ENCODE measurements around a stretch of chr16.

- RRBS: no CpG with 5 or more reads among the region's 22 CpGs
Measured at GRCh38 chr16:842148-842622, 41.7 kb upstream of the GNG13 start.

DNA sequence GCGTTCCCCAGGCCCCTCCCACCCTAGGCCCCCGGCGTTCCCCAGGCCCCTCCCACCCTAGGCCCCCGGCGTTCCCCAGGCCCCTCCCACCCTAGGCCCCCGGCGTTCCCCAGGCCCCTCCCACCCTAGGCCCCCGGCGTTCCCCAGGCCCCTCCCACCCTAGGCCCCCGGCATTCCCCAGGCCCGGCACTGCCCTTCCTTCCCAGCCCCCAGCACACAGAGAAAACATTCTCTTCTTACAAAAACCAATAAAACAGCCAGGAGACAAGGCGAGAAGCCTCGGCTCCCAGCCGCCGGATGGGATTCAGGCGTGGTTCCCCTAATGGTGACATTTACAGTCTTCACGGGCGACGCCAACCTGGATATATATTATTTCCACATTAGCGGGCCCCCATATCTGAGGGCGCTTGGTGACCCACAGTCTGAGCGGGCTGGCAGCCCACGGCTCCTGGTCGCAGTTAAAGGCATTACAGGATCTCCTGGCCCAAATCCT lies 84.0 kb downstream of the LMF1 start:
- RRBS: no CpG with 5 or more reads among the region's 24 CpGs

DNA sequence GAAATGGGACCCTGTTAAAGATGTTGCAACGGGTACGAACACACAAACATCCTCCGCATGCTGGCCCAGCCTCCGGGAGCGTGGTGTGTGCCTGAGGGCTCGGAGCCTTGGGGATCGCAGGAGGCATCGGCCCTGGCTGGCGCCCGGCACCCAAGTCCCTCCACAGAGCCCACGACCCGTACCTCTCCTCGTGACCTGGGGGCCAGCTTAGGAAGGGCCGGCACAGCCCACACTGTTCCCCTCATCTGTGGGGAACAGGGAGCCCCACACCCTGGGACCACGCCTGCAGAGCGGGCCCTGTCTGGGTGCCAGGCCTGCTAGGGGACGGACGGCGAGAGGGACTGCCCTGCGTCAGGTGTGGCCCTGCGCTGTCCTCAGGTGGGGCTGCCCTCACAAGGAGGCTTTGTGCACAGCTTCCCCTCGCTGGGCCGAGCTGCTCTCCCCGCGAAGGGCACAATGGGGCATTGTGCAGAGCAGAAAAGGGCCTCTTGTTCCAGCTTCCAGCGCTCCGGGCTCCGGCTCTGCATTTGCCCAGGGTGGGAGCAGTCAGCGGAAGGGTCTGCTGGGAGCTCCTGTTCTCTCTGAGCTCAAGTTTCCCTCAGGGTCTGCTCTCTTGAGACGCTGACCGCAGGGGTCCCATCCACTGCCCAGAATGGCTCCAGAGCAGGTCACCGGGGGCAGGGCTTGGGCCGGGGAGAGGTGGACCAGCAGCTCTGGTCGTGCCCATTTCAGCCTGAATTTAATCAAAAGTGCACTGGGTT lies 1.7 kb upstream of the LMF1 start:
- RRBS: 30% methylated on average over 13 of the region's 34 CpGs

GRCh38 chr16:1048477-1048905 lies 24.1 kb upstream of the SSTR5 start:
- RRBS: 6% methylated on average over 5 of the region's 29 CpGs

- RRBS: 24% methylated on average over 17 of the region's 28 CpGs
Measured at GRCh38 chr16:1090162-1090802, 5.8 kb downstream of the C1QTNF8 start.

DNA sequence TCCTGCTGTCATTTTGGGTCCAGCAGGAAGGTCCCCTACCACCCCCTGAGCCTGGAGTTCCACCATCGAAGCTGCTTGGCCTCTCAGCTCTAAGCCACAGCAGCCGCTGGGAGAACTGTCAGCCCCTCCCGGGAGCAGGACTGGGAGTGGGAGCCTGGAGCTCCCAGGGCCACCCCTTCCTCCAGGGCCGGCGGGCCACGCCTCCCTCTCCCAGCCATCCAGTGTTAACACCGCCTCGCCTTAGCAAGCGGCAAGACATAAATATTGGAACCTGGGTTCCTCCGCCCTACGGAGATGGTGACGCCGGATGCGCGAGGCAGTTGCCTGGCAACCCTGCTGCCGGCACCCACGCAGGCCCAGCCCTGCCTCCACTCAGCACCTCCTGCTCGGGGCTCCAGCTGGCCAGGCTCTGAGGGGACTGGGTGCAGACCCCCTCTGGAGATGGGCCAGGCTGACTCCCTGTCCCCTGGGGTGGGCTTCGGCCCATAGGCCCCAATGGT lies 27.5 kb upstream of the CACNA1H start:
- RRBS: 19% methylated on average over 6 of the region's 19 CpGs

DNA sequence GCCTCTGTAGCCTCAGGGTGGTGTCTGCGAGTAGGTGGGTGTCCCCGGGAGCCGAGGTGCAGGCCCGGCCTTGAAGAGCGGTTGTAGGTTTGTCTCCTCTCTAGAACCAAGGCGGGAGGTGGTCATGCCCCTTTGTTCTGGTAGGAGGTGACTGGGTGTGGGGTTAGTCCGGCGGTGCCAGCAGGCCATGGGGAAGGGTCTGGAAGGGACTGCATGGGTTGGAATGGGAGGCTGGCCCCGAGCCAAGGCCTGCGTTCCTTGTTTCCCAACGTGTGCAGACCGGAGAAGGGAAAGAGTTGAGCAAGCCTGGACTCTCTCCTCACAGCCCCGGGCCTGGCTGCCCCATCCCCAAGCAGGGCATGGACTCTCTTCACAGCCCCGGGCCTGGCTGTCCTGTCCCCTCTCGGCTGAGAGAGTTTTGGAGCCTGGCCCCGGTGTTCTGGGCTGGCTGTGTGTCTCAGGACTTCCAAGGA lies 2.4 kb downstream of the CACNA1H start:
- RRBS: 40% methylated on average over 11 of the region's 16 CpGs

GRCh38 chr16:1159342-1159889 lies 6.5 kb downstream of the CACNA1H start:
- RRBS: no CpG with 5 or more reads among the region's 22 CpGs

GRCh38 chr16:1160645-1160929 lies 7.7 kb downstream of the CACNA1H start:
- RRBS: 11% methylated on average over 27 of the region's 29 CpGs

GRCh38 chr16:1192937-1193896 lies 31.9 kb downstream of the TPSG1 start:
- RRBS: no CpG with 5 or more reads among the region's 34 CpGs

GRCh38 chr16:1291949-1292268 lies 17.5 kb upstream of the UBE2I start:
- RRBS: no CpG with 5 or more reads among the region's 12 CpGs

DNA sequence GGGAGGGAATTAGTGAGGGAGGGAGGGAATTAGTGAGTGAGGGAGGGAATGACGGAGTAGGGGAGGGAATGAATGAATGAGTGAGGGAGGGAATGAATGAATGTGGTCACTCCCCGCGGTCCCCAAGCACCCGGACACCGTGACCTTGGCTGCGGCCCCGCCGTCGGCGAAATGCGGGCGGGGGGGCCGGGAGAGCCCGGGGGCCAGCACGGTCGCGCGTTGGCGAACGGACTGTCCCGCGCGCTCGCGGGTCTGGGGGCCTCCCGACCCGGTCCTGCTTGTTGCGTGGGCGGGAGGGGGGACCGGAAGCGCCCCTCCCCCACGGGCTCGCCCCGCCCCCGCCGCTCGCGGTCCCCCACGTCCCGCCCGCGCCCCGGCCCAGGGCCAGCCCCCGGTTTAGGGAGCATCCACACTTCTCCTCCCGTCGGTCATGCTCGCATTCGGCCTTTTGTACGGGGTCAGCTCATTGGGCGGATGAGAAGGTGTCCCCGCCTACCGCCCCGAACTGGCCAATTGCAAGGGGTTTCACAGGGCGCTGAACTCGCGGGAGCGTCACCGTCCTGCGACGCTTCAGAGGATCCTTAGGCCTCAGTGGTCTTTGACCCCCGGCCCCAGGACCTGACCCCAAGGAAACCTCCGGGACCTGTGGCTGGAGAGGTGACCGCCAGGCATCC lies 684 bp upstream of the UBE2I start:
- RRBS: 3% methylated on average over 37 of the region's 63 CpGs

- RRBS: no CpG with 5 or more reads among the region's 7 CpGs
Measured at GRCh38 chr16:1316655-1317062, 7.2 kb downstream of the UBE2I start.

DNA sequence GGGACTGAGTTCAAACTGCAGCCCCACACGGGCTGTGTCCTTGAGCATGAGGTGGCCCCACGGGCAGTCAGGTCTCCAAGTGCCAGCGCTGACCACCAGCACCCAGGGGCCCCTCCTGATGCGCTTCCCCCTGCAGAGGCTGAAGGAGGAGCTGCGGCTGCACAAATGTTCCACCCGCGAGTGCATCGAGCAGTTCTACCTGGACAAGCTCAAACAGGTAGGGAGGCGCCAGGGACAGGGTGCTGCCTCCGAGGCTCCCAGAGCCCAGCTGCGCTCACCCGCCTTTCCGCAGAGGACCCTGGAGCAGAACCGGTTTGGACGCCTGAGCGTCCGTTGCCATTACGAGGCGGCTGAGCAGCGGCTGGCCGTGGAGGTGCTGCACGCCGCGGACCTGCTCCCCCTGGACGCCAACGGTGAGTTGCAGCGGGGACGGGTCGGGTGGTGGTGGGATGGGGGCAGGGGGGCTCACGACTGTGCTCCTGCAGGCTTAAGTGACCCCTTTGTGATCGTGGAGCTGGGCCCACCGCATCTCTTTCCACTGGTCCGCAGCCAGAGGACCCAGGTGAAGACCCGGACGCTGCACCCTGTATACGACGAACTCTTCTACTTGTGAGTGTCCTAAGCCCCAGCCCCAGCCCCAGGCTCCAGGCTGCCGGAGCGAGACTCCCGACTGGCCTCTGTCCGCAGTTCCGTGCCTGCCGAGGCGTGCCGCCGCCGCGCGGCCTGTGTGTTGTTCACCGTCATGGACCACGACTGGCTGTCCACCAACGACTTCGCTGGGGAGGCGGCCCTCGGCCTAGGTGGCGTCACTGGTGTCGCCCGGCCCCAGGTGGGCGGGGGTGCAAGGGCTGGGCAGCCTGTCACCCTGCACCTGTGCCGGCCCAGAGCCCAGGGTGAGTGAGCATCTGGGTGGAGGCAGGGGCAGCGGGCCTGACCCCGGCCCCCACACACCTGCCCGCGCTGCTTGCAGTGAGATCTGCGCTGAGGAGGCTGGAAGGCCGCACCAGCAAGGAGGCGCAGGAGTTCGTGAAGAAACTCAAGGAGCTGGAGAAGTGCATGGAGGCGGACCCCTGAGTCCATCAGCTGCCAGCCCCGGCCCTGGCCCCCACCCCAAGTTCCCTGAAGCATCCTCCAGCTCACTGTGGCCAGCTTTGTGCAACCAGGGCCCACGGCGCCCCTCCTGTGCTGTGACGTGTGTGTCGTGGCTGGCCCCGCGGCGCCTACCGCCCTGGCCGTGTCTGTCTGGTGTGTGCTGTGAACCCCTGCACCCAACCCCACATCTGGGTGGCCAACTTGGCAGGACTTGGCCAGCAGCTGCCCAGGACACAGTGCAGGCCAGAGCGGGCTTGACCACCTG lies 3.8 kb downstream of the TSR3 start:
- RRBS: 95% methylated on average over 5 of the region's 80 CpGs

DNA sequence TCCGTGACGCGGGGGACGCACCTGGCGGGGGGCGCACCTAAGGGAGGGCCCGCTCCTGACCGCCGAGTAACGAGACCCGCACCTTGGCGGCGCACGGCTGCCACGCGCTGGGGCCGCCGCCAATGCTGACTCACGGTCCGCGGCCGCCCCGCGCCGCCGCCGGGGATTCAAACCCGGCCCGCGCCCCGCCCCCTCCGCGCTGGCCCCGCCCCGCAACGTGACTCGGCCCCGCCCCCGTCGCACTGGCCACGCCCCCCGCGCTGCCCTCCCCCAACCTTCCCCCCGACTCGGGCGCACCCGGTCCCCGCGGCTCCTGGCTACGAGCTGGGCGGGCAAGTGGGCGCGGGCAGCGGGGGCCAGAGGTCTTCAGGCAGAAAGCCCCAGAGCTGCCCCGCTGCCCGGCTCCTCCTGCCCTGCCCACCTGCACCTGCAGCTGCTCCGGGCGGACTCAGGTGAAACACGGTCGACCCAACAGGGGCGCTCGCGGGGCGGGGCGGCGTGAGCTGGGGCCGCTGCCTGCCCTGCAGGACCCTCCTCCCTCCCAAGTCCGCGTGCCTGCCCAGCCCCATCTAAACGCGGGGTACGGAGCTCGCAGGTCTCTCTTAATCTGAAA lies 27.9 kb downstream of the GNPTG start:
- RRBS: 5% methylated on average over 11 of the region's 73 CpGs

DNA sequence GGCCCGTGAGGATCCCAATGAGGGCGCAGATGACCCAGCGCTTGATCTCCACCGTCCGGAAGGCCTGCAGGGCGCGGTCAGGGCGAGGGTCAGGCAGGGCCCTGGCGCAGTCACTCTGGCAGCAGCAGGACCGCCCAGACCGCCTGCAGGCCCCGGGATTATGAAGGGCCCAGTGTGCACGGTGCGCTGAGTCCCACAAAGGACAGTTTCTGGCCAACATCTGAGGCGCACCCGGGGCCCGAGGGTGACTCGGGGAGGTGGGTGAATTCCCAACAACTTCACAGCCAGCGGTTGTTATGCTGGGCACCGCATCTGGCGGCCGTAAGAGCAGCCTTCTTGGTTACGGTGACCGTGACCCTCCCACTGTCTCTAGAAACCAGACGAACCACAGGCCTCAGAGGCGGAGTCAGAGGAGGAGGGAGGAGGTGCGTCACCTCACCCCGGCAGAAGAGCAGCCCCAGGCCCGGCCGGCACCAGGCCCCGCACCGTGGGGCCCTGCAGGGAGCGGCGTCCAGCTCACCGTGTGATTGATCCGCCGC lies 13.9 kb downstream of the CLCN7 start:
- RRBS: 91% methylated on average over 11 of the region's 37 CpGs

GRCh38 chr16:1473941-1474870 lies 622 bp downstream of the CLCN7 start:
- RRBS: 3% methylated on average over 30 of the region's 72 CpGs

GRCh38 chr16:1699008-1699849 lies 6.8 kb upstream of the MAPK8IP3 start:
- RRBS: no CpG with 5 or more reads among the region's 14 CpGs

DNA sequence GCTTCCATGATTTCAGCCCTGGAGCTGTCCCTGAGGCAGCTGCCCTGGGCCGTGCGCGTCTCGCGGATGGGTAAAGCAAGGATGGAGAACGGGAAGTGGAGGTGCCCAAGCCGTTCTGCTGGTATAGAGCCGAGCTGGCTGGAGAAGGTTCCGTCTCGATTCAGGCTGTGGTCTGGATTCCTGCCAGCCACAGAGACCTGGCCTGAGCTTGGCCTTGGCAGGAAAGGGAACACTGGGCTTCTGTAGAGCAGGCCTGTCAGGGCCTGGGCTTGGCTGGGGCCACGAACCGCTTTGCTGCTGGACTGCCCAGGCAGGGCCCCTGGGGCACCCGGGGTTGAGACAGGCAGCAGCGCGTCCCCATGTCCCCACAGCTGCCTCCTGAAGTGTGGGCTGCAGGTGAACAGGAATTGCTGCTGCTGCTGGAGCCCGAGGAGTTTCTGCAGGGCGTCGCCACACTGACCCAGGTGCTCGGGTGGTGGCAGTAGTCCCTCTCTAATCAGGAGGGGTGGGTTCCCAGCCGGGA lies 1.0 kb upstream of the MRPS34 start:
- RRBS: no CpG with 5 or more reads among the region's 20 CpGs

- RRBS: no CpG with 5 or more reads among the region's 40 CpGs
Measured at GRCh38 chr16:1788593-1789397, 4.7 kb downstream of the IGFALS start.